ENCODE measurements around a stretch of chr3.

GRCh38 chr3:58682836-58683446 lies 16.4 kb upstream of the FAM3D start:
- PRO-cap = no peak
- RAMPAGE, long total RNA = no peak

DNA sequence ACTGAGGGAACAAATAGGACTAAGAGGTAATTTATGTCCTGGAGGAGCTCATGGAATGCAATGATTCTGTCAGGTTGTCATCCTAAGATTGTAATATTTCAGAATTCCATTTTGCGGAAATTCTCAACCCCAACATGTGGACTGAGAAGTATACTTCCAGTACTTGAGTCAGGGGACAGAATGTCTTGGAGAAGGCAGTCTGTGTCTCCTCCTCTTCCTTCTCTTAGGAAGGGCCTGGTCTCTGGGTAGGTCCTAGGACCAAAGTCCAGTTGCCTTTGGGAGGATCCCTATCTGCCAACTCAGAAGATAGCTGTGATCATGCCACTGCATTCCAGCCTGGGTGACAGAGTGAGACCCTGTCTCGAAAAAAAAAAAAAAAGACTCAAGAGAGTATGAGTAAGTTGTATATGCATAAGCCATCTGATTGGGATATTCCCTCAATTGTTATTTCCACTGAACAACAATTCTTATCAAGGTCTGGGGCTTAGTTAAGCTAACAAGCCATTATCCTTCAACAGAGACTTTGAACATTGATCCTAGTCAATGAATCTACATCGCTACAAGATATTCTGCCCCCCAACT lies 23.9 kb upstream of the FAM3D start:
- PRO-cap = no peak
- RAMPAGE, long total RNA = no peak

GRCh38 chr3:59017160-59017761 lies 32.6 kb downstream of the CFAP20DC start:
- PRO-cap = no peak
- RAMPAGE, long total RNA = no peak

DNA sequence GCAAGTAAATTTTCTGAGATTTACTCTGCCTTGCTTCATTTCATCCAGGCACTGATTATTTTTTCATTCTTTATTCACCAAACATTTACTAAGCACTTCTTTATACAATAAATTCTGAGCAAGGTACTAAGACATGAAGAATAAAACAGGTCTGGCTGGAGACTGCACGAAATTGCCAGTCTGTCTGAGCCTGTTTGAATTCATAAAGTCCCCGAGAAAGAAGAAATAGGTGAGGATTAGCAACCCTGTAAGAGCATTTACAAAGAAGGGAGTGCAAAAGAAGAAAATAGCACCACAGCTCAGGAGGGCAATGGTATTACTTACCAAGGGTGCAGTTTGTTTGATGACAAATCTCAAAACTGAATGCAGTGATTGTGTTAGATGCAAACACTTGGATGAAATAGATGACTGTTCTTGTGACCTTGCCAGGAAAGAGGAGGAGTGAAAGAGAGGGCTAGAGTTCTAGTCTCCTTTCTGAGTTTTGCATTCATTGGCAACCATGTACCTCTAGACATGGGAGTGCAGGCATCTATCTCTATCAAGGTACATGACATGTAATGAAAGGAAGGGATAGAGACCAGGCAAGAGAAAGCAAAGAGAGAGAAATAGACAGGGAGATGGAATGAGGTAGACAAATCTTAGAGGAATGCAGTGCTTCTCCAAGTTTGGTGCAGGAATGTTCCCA lies 1030.8 kb upstream of the CFAP20DC start:
- PRO-cap = no peak
- RAMPAGE, long total RNA = no peak

GRCh38 chr3:60318351-60319517 lies 932.5 kb downstream of the FHIT start:
- PRO-cap = no peak
- RAMPAGE, long total RNA = no peak

DNA sequence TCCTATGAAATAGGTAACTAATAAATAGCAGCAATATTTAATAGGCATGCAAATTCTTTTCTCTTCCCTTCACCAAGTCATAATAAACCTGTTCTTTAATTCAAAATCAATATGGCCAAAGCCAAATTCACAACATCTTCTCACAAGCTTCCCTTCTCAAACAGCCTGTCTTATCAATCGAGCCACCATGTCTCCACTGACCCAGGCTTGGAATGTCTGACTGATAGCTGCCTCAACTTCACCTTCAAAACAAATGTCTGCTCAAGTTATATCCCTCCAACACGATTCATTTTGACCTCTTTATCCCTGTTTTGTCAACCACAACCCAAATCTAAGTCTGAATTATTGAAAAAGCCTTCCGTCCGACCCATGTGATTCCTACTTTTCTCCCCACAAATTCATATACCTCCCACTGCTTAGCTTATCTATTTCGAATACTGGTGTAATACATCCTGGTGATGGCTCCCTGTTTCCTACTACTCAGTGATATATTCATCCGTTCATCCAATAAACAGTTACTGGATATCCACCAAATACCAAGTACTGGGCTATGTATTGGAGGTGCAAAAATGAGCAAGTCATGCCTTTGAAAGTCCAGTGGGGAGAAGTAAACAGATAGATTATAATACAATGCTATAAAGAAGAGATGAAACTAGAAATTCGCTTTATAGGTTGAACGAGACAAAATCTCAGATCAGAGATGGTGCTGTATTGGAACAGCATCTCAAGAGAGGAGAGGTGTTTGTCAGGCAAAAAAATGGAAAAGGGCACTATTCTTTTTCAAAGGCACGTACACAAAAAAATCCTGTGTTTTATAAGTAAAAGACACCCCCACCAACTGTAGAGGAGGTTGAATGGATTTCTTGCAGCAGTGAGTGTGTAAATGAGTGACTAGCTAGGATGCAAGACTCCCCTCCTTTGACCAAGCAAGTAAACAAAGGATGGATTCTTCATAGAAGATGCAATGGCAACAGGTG lies 890.4 kb downstream of the FHIT start:
- PRO-cap = no peak
- RAMPAGE, long total RNA = no peak

GRCh38 chr3:60759974-60760463 lies 491.2 kb downstream of the FHIT start:
- PRO-cap = no peak
- RAMPAGE, long total RNA = no peak

GRCh38 chr3:61561737-61562789 lies 692 bp downstream of the PTPRG start:
- PRO-cap = no peak
- RAMPAGE, long total RNA = no peak

GRCh38 chr3:61562790-61563480 lies 1.6 kb downstream of the PTPRG start:
- PRO-cap = no peak
- RAMPAGE, long total RNA = no peak

DNA sequence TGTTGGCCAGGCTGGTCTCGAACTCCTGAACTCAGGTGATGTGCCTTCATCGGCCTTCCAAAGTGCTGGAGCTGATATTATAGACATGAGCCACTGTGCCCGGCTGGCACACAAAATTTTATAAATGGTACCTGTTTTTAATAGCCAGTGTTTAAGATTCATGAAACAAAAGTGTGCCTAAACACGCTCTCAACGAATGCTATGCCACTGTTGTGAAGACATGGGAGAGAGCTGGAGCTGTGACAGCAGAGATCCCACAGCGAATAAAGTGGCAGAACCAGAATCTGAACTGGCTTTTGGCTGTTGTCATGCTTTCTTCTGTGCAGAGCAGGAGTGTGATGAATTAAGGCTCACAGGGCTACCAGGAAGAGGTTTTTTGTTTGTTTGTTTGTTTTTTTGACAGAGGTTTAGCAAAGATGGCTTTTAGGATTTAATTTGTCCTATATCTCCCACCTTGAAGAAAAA lies 14.5 kb downstream of the PTPRG start:
- PRO-cap = no peak
- RAMPAGE, long total RNA = no peak

GRCh38 chr3:61596874-61597665 lies 35.7 kb downstream of the PTPRG start:
- PRO-cap = no peak
- RAMPAGE, long total RNA = no peak

GRCh38 chr3:61626449-61627394 lies 65.4 kb downstream of the PTPRG start:
- PRO-cap = no peak
- RAMPAGE, long total RNA = no peak

DNA sequence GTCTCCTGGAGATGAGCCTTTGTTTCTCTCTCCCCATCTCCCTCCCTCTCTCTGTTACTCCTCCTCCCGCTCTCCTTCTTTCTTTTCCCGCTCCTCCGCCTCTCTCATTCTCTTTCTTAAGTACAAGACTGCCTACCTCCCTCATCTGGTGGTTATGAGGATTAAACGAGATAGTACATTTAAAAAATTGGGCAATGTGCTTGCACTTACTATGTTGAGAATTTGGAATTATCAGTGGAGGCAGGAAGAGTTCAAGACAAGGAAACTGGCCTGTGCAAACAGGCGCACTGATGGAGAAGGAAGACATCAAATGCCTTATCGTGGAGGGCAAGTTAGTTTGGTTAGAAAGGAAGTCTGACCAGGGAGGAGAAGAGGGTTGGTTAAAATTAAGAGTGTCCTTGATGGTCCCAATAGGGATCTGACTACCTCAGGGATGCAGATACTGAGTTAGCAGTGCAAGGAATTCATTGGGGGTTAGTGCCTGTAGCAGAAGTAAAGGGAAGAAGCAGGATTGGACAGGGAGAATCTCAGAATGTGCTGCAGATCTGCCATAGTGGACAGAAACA lies 123.7 kb downstream of the PTPRG start:
- PRO-cap = no peak
- RAMPAGE, long total RNA = no peak

- PRO-cap = no peak
- RAMPAGE, long total RNA = no peak
These were observed 195.4 kb downstream of the PTPRG start for GRCh38 chr3:61756683-61757341.

GRCh38 chr3:61808419-61809603 lies 247.4 kb downstream of the PTPRG start:
- PRO-cap = no peak
- RAMPAGE, long total RNA = no peak

DNA sequence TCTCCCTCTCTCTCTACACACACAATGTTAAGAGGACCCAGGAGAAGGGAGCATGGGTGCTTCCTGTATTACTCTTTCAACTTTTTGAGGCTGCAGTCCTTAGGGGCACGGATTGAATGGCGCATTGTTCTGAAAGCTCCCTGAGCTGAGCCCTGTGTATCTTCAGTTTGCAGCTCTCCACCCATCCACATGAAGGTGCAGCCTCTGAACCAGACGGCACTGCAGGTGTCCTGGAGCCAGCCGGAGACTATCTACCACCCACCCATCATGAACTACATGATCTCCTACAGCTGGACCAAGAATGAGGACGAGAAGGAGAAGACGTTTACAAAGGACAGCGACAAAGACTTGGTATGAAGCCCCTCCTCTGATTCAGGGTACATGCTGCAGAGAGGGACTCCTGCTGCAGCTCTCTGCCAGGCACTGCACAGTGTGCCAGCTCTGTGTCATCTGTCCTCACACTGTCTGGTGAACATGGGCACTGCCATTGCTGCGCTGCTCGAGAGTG lies 127.5 kb upstream of the C3orf14 start:
- PRO-cap = no peak
- RAMPAGE, long total RNA = no peak

GRCh38 chr3:62202964-62204174 lies 115.5 kb upstream of the C3orf14 start:
- PRO-cap = no peak
- RAMPAGE, long total RNA = no peak

GRCh38 chr3:62295935-62296419 lies 22.8 kb upstream of the C3orf14 start:
- PRO-cap = no peak
- RAMPAGE, long total RNA = no peak

DNA sequence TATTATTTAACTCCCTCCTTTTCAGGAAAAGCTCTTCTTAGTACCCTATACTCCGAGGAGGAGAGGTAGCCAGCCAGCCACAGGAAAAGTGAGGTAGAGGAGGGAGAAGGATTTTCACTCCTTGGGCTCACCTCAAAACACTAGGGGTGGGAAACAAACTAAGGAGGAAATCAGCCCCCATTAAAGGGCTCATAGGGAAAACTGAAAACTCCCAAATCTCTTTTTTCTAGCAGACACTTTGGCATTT lies 16.6 kb downstream of the FEZF2 start:
- PRO-cap = no peak
- RAMPAGE, long total RNA = no peak

DNA sequence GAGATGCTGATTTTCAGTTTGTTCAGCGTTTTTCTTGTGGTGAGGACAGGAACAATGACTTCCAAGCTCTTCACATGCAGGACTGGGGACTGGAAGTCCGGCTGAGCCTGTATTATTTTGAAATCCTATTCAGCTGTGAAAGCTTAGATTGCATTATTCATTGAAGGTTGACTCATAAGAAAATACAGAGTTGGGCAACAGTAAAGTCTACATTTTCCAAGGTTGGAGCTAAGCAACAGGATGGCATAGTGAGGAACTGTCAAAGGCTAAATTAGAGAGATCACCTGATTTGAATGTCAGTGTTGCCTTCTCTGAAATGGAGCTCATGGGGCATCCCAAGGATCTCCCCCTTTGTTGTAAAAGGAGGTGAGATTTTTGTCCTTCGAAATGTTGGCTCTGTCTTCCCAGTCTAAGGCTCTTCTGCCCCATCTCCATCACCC lies 231.0 kb upstream of the FEZF2 start:
- PRO-cap = no peak
- RAMPAGE, long total RNA = no peak

Data from spinal cord (tissue), 3 donors.